ENCODE results near the gene CASD1.

GRCh38 chr7:92345098-92346175 lies 99.7 kb downstream of the ANKIB1 start:
CAGE:
- cytosol, long polyA minus RNA: no peak
- cytosol, long polyA plus RNA: no peak
- long polyA plus RNA: no peak
- nucleus, long polyA minus RNA: no peak
- nucleus, long polyA plus RNA: no peak

GRCh38 chr7:92627975-92628274 lies 37.7 kb upstream of the FAM133B start:
CAGE:
- cytosol, long polyA minus RNA: no peak
- cytosol, long polyA plus RNA: no peak
- long polyA plus RNA: no peak
- nucleus, long polyA minus RNA: no peak
- nucleus, long polyA plus RNA: no peak

CAGE:
- cytosol, long polyA minus RNA: no peak
- cytosol, long polyA plus RNA: no peak
- long polyA plus RNA: no peak
- nucleus, long polyA minus RNA: start-site peak on the plus strand at chr7:92747156-92747162, 9 reads
- nucleus, long polyA plus RNA: no peak
Measured at GRCh38 chr7:92746999-92747764, 89.2 kb downstream of the CDK6 start.

CAGE:
- cytosol, long polyA minus RNA: no peak
- cytosol, long polyA plus RNA: no peak
- long polyA plus RNA: no peak
- nucleus, long polyA minus RNA: no peak
- nucleus, long polyA plus RNA: no peak
Measured at GRCh38 chr7:92768547-92769442, 67.6 kb downstream of the CDK6 start.

DNA sequence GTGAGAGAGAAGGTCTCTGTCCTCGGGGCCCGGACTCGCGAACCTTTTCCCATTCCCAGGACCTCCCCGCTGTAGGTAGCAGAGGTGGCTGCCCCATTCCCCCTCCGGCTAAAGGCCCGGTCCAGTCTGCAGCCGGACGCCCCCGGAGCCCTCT lies 1.8 kb downstream of the CDK6 start:
CAGE:
- cytosol, long polyA minus RNA: no peak
- cytosol, long polyA plus RNA: no peak
- long polyA plus RNA: no peak
- nucleus, long polyA minus RNA: no peak
- nucleus, long polyA plus RNA: no peak

CAGE:
- cytosol, long polyA minus RNA: no peak
- cytosol, long polyA plus RNA: no peak
- long polyA plus RNA: no peak
- nucleus, long polyA minus RNA: no peak
- nucleus, long polyA plus RNA: no peak
Measured at GRCh38 chr7:92835878-92836363, 452 bp downstream of the CDK6 start.

DNA sequence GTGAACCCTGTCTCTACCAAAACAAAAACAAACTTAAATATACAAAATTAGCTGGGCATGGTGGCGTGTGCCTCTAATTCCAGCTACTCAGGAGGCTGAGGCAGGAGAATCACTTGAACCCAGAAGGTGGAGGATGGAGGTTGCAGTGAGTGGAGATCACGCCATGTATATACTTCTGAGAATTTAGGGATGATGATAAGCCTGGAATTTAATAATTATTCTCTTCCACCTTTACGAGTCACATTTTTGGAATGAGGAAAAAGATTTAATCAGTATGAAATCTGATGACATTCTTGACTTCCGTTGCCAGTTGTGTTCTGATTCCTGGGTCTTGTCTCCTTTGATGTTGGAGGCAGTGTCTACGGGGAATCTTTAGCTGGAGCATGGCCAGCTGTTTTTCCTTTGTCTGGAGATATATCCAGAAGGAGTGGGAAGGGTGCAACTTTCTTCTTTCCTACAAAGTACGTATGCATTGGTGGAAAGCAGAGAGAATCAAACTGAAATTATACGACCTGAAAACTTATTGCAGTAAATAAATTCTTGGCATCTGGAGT lies 7.1 kb upstream of the GNG11 start:
CAGE:
- cytosol, long polyA minus RNA: no peak
- cytosol, long polyA plus RNA: no peak
- long polyA plus RNA: no peak
- nucleus, long polyA minus RNA: no peak
- nucleus, long polyA plus RNA: no peak

GRCh38 chr7:93922851-93923914 lies 1.6 kb downstream of the GNG11 start:
CAGE:
- cytosol, long polyA minus RNA: no peak
- cytosol, long polyA plus RNA: no peak
- long polyA plus RNA: no peak
- nucleus, long polyA minus RNA: no peak
- nucleus, long polyA plus RNA: no peak

CAGE:
- cytosol, long polyA minus RNA: no peak
- cytosol, long polyA plus RNA: no peak
- long polyA plus RNA: no peak
- nucleus, long polyA minus RNA: no peak
- nucleus, long polyA plus RNA: no peak
Measured at GRCh38 chr7:93927575-93928043, 6.1 kb downstream of the GNG11 start.

GRCh38 chr7:94004602-94005007 lies 450 bp upstream of the BET1 start:
CAGE:
- cytosol, long polyA minus RNA: no peak
- cytosol, long polyA plus RNA: no peak
- long polyA plus RNA: no peak
- nucleus, long polyA minus RNA: no peak
- nucleus, long polyA plus RNA: no peak

DNA sequence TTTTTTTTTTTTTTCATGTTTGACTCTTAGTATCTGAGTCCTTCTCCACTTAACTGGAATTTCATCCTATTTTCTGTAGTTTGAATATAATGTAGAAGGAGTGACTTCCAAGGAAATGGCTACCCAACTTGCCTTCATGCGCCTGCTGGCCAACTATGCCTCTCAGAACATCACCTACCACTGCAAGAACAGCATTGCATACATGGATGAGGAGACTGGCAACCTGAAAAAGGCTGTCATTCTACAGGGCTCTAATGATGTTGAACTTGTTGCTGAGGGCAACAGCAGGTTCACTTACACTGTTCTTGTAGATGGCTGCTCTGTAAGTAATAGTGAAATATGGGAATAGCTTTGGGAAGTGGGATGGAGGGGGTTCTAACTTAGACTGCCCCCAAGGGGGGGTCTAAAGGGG lies 34.4 kb downstream of the COL1A2 start:
CAGE:
- cytosol, long polyA minus RNA: no peak
- cytosol, long polyA plus RNA: no peak
- long polyA plus RNA: no peak
- nucleus, long polyA minus RNA: no peak
- nucleus, long polyA plus RNA: no peak

DNA sequence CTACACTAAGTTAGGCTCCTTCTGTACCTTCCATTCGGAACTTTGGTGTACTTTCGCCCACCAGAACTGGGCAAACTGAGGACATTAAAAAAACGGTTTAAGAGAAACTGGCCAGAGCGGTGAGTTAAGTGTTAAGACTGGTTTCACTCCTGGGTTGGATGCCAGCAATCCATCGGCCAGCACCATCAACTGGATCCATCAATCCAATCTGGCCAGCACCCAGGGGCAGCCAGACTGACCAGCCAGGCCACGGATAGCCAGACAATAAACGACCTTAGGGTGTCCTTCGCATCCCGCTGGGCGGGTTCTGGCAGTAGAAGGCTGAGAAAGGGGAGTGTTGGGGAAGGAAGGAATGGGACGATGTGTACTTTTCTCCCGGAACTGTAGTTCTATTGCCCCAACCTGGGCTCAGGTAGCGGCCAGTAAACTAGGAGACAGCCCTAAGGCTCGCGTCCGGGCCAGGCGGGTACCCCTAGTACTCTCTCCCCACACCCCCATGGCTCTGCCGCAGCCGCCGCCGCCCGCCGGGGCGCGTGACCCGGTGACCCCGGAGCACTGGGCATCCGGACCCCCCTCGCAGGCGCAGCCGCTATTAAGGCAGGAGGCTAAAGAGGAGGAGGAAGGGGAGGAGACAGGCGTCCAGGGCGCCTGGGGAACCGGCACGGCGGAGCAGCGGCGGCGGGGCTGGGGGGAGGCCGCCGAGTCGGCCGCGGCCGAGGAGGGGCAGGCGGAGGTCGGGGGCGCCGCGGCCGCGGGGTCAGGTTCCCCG lies at the start of gene CASD1:
Gene CASD1, plus strand, starts transcription at position 629 of the 769 bp plus-strand sequence.
CAGE:
- cytosol, long polyA minus RNA: no peak
- cytosol, long polyA plus RNA: no peak
- long polyA plus RNA: no peak
- nucleus, long polyA minus RNA: start-site peak on the plus strand centred at position 478 of the sequence, 330 bp wide, 41 reads
- nucleus, long polyA plus RNA: start-site peak on the plus strand centred at position 668 of the sequence, 538 bp wide, 58 and 51 reads in 2 replicates

DNA sequence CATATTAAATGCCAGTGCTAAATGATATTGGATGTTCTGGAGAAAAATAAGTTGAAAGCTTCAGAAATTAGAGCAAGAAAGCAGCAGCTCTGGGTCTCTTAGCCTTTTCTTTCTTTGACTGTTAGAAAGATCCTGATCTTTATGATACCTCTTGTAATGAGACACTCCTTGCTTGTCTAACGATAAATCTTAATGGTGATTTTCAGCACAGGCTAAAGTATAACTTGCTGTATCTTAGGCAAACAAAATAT lies 4.5 kb downstream of the CASD1 start:
CAGE:
- cytosol, long polyA minus RNA: no peak
- cytosol, long polyA plus RNA: no peak
- long polyA plus RNA: no peak
- nucleus, long polyA minus RNA: no peak
- nucleus, long polyA plus RNA: no peak

GRCh38 chr7:95373326-95373767 lies 22.8 kb downstream of the PON3 start:
CAGE:
- cytosol, long polyA minus RNA: no peak
- cytosol, long polyA plus RNA: no peak
- long polyA plus RNA: no peak
- nucleus, long polyA minus RNA: no peak
- nucleus, long polyA plus RNA: no peak

GRCh38 chr7:95478162-95479021 lies 7.4 kb upstream of the ASB4 start:
CAGE:
- cytosol, long polyA minus RNA: no peak
- cytosol, long polyA plus RNA: no peak
- long polyA plus RNA: no peak
- nucleus, long polyA minus RNA: no peak
- nucleus, long polyA plus RNA: no peak

GRCh38 chr7:95511701-95512144 lies 26.0 kb downstream of the ASB4 start:
CAGE:
- cytosol, long polyA minus RNA: no peak
- cytosol, long polyA plus RNA: no peak
- long polyA plus RNA: no peak
- nucleus, long polyA minus RNA: no peak
- nucleus, long polyA plus RNA: no peak

DNA sequence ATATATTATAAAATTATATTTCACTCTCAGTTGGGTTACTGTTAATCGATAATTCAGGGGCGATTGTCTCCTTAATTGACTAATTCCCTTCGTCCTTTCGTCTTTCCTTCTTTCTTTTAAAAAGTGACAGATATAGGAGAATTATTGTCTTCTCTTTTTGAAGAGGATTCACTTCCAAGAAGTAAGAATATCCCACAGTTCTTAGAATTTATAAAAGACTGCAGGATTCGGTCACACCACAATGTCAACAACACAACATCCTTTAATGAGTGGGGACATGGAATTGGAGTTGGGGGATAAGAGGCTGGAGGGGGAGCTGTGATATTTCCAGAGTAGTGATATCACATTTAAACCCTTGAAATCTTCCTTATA lies 1.1 kb downstream of the PDK4 start:
CAGE:
- cytosol, long polyA minus RNA: no peak
- cytosol, long polyA plus RNA: no peak
- long polyA plus RNA: no peak
- nucleus, long polyA minus RNA: no peak
- nucleus, long polyA plus RNA: no peak

CAGE:
- cytosol, long polyA minus RNA: no peak
- cytosol, long polyA plus RNA: no peak
- long polyA plus RNA: no peak
- nucleus, long polyA minus RNA: no peak
- nucleus, long polyA plus RNA: no peak
Measured at GRCh38 chr7:95609375-95610293, 13.3 kb upstream of the PDK4 start.

GRCh38 chr7:95837736-95838132 lies 65.4 kb downstream of the DYNC1I1 start:
CAGE:
- cytosol, long polyA minus RNA: no peak
- cytosol, long polyA plus RNA: no peak
- long polyA plus RNA: no peak
- nucleus, long polyA minus RNA: no peak
- nucleus, long polyA plus RNA: no peak

DNA sequence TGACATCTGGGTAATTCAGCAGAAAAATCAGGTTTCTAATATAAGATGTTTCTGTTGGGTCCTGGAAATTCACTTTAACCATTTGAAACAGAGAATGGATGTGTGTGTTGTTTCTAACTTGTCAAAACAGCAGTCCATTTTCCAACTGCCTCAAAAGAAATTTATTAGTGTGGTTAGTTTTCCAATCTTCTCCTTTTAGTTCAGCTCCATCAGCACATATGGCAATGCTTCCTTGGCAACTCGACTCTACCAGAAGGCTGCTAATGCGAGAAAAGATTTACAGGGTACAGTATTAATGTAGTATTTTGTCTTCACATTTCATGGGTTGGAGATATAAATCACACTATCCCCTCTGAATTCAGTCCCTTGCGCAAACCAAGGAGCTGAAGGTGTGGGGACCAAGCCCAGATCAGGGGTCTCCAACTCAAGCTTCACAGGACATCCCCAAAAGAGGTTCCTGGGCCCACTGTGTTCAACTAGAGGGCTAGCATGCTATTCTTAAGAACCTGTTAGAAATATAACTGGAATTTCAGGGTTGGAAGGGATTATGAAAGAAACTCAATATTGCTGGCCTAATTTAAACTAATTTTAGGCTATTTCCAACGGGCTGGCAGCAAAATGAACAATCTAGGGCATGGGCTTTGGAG lies 145.5 kb downstream of the SLC25A13 start:
CAGE:
- cytosol, long polyA minus RNA: no peak
- cytosol, long polyA plus RNA: no peak
- long polyA plus RNA: no peak
- nucleus, long polyA minus RNA: no peak
- nucleus, long polyA plus RNA: no peak